ENCODE measurements around a stretch of chr2.

- RRBS: no CpG with 5 or more reads among the region's 3 CpGs
These were observed 85.4 kb upstream of the PGAP1 start for GRCh38 chr2:197011879-197012251.

GRCh38 chr2:197216384-197217054 lies 94.1 kb downstream of the ANKRD44 start:
- RRBS: no CpG with 5 or more reads among the region's 5 CpGs

DNA sequence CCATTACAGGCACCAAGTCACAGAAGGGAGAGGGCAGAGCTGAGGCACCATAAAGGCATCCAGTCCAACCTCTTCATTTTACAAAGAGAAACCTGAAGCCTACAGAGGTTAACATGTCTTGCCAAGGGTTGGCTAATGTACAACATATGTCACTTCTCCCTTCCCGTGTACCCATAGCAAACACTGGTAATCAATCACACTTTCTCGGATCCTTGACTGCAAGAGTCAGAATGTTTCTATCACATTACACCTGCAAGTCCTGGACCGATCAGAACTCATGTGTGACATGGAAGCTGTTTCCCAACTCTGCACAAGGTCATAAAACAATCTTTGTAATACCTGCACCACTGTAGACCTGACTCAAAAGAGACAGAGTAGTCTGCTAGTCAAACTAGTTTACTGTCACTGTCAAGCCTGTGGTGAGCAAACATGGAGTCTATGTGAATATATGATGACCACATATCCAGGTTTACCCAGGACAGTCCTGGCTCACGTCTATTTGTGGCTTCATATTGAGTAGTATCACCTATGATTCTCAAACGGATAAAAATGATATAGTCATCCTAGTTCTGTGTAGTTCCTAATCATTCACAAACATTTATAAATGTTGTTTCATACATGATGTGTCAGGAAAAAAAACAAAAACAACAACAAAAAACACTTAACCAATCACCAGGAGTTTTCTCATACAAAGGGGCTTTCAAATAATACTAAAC lies 5.9 kb downstream of the ANKRD44 start:
- RRBS: no CpG with 5 or more reads among the region's 5 CpGs

DNA sequence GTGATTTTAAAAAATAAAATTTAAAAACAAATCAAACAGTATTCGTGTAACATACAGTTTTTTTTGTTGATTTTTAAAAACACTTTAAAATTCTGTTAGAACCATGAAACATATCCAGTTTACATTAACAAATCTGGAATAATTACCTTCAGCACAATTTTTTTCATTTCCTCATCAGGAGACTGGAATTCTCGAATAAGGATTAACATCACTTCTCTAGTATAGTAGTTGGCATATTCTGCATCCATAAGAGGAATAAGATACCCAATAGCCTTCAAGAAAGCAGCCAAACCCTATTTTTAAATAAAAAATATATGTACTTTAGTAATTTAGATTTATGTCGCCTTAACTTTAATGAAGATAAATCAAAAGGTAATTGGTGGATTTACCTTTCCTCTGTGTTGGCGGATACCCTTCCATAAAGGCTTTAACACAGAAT lies 33.2 kb downstream of the SF3B1 start:
- RRBS: no CpG with 5 or more reads among the region's 4 CpGs

- RRBS: no CpG with 5 or more reads among the region's 25 CpGs
These were observed 525 bp upstream of the COQ10B start for GRCh38 chr2:197452714-197453339.

DNA sequence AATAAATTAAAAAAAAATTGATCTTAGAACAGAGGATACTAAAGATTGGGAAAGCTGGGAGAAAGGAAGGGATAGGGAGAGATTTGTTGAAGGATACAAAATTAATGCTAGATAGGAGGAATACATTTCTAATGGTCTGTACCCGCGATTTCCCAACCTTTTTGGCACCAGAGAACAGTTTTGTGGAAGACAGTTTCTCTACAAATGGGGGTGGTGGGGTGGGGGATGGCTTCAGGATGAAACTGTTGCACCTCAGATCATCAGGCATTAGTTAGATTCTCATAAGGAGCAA lies 3.4 kb downstream of the COQ10B start:
- RRBS: no CpG with 5 or more reads among the region's 2 CpGs

- RRBS: no CpG with 5 or more reads among the region's 4 CpGs
These were observed 3.5 kb downstream of the HSPE1 start for GRCh38 chr2:197503697-197504104.

DNA sequence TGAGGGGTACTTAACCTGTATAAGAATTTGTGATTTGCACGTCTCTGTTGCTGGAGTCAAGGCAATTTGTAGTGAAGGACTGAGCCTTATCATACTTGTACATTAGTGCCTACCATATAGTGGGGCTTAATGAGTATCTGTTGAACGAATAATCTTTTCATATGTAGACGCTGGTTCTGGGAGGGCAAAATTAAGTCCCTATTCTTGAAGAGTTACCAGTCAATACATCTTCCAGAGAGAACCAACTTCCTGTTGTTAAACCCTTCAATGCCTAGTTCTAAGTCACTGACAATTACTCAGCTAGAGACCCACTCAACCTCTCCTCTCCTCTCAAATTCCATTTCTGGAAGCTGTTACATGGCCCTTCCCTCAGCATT lies 1.2 kb upstream of the MOB4 start:
- RRBS: no CpG with 5 or more reads among the region's 3 CpGs

GRCh38 chr2:197613204-197614118 lies 61.9 kb downstream of the RFTN2 start:
- RRBS: no CpG with 5 or more reads among the region's 4 CpGs

- RRBS: no CpG with 5 or more reads among the region's 3 CpGs
These were observed 27.3 kb downstream of the RFTN2 start for GRCh38 chr2:197647917-197648560.

DNA sequence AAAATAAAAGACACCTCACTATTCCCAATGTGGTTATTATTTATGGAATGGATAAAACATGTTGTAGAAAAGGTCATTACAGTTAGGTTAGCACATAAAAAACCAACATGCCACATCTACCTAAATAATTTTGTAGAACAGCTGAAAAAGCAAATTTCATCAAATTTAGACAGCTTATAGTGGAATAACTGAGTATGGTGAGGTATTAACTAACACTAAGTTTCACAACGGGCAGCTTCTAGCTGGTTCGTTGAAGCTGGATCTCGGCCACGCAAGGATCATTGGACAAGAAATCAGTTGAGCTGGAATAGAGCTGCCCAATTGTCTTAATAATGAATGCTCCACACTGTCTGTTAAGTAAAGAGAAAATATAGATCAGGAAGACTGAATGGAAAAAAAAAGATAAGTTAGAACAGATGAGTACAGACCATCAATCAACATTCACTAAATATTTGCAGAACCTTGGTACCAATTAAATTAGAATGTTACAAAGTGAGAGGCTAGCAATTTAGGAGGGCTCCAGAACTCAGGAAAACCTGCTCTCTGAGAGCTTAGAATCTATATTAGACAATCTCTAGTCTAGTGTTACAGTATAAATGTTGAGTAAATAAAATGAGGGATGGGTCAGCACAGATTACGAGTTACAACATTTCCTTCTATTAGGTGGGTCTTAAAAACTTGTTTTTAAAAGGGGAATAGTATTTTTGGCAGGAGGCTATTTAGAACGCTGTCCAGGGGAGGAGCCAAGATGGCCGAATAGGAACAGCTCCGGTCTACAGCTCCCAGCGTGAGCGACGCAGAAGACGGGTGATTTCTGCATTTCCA lies 23.3 kb downstream of the MARS2 start:
- RRBS: no CpG with 5 or more reads among the region's 12 CpGs

DNA sequence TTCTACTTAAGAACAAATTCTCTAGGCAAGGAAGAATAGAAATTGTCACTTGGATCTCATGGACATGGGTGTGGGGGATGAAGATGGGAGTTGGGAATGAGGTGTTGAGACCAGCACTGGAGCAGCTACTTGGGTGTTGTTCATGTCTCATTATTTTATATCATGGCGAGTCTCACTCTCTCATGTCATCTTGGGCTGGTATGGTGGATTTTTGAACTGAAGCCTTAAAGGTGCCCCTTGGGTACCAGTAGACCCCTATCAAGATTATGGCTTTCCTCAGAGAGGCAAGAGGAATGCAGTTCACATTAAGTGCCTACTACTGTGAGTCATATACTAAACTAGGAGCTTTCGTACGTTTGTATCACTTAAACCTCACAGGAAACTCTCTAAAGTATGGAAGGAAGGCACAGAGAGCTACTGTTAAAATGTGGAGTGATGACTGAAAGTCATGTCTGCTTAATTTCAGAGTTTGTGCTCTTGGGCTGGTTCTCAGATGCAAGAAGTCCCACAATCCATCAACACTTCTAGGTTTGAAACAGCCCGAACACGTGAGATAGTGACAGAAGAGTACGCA lies 4.6 kb downstream of the PLCL1 start:
- RRBS: no CpG with 5 or more reads among the region's 6 CpGs

DNA sequence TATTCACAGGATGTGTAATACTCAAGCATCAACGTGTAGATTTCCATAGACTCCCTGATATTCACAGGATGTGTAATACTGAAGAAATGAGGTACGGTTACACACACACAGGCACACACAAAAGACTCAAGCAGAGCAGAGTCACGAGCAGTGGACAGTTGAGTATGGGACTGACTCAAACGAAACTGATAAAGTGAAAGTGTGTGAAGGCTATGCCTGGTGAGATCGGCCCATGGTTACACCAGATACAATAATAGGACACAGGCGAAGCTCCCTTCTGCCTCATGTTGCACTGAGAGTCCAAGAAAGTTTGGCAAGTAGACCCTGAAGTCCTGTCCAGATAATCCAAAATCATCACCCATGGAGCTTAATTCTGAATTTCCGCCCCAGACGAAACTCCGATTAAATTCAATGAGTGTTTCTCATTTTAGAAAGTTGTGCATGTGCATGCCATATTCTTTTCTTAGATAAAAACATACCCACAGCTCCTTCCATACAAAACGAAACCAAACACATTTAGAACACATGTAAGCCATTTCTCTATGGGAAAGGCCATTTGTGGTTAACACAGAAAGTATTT lies 567.6 kb downstream of the PLCL1 start:
- RRBS: no CpG with 5 or more reads among the region's 10 CpGs

- RRBS: no CpG with 5 or more reads among the region's 7 CpGs
These were observed 489.5 kb downstream of the SATB2 start for GRCh38 chr2:198968130-198968651.

DNA sequence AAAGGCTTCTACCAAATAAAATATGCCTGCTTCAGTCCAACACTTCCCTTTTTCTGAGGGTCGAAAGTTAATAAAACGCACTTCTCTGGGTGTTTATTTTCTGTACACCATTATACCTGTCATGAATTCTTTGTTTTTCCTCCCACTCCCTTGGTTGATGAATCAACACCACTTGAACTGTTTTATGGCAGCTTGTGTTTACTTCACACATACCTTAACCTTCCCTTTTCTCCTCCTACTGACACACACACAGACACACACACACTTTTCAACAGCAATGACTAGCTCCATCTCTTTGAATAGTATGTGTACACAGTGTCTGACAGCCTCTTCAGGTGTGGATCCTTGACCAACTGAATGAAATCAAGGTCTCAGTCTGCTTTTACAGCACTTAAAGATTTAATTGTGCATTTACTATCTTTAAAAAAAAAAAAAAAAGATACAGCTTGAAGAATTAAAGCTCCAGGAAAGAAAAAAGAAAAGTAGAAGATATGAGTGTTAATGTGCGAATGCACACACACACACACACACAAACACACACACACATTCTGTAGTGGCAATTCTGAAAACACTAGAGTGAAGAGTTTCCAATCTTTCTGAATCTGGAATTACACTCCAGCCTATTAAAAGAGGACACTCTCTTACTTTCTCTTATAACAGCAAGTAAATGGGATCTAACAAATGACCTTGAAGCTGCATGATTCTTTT lies 91.2 kb downstream of the SATB2 start:
- RRBS: no CpG with 5 or more reads among the region's 3 CpGs

DNA sequence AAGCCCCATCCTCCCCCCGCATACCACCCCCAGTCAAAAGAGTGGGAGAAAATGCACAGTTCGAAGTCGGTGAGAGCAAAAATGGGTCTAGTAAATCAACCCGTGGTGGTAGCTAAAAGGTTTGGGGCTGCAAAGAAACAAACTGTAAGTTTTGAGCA lies 2.3 kb upstream of the SATB2 start:
- RRBS: no CpG with 5 or more reads among the region's 4 CpGs

DNA sequence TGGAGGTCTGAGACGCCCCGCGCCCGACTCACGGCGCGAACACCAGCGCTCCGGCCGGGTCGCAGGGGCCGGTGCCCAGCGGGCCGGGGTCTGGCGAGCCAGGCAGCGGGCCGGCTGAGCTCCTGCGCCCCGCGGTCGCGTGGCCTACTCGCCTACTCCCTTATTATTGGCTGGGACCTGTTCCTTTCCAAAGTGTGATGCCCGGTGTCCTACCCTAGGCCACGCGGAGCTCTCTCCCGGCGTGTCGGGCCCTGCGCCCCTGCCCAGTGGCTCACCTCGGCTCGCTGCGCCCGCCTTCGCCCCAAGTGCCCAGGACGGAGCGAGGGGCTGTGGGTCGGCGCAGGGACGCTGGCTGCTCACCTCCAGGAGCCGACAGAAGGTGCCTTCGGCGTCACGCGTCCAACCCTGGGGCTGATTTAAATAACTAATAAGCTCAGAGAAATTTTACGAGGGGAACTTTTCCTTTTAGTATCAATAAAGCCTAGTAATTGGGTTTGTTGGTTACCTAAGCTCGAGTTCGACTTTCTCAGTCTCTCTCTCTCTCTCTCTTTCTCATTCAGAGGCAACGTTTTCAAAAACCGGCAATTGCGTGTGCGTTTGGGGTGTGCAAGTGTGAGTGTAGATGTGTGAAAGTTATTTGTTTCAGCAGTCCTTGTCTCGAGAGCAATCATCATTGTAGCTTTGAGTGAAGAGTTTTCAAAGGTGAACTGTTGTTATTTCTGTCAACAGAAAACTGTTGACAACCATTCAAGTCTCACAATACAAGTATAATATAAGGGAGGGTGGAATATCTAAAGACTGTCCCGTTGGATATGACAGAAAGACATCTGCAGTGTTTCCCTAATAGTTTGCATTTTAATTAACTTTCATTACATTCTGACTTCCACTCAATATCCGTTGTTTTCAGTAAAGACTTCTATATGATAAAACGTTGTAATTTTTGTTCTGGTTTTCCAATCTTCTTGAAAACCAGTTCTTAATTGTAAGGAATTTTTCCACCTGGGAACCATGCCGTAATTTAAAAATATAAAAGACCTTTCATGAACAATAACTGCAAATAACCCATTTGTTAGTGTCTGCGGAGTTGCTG lies 7.2 kb upstream of the SATB2 start:
- RRBS: 3% methylated on average over 10 of the region's 58 CpGs

DNA sequence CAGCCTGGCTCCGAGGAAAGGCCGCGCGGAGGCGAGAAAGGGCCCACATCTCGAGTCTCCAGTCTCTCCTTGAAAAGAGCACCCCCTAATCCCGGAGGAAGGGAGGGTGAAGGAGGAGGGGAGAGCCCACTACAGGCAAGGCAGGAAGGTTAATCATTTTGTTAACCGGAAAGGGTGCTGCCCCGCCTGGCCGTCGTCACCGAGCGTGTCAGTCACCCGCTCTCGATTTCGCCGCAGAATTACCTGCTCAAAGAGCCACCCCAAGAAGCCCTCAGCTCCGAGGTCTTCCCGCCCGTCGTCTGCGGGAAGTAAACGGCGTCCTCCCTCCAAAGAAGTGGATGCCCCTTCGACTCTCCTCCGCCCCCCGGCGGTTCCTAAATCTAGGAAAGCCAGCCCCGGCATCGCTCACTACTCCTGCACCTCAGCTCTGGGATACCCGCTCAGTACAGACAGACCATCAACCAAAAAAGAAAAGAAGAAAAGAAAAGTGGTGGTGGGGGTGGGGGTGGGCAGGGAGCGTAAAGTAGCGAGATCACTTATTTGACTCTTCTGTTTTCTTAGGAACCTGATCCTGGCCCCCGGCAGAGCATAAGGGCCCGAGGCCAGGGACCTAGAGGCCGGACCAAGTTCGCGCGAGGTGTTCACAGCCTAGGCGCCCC lies 11.4 kb upstream of the SATB2 start:
- RRBS: 18% methylated on average over 8 of the region's 40 CpGs

DNA sequence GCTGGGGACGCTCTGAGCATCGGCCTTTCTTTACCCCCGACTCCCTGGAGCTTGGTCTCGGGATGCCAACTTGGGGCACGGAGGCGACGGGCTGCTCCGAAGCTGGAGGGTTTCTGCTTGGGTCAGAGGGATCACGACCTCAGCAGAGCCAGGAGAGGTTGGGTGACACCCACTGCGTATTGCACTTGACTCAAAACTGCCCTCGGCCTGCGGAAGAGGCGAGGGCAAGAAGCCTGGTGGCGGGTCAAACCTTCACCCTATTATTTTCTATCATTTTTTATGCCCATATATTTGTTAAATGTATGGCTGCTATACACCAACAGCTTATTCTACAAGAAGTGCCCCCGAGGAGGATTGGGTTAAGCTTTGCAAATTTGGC lies 12.5 kb upstream of the SATB2 start:
- RRBS: no CpG with 5 or more reads among the region's 15 CpGs

DNA sequence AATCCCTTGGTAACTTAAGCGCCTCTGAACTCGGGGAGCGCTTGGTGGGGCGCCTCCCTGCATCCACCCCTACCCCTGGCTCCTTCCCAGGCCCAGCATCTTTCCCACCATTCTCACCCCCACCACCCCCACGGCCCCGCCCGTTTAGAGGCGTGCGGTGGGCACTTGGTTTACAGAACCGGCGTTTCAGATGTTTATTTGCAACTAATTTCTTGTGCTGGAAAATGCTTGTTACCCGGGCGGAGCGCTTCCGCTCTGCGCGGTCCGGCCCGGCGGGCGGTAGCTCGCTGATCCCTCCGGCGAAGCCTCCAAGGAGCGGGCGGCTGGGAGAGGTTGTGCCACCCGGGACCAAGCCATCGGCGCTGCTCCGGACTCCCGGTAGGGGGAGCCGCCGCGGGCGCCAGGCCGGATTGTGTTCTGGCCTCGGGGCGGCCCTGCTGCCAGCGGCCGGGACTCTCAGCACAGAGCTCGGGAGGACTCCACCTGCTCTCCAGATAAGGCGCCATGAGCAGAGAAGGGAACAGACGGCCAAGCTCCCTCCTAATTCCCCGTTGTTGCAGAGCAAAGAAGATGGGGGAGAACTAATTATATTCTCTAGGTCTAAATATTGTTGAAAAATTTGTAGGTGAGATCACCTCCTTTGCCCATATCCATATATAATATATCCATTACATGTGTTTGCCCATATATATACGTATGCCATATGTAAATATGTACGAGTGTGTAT lies 13.7 kb upstream of the SATB2 start:
- RRBS: 4% methylated on average over 13 of the region's 46 CpGs